Astrocyte (in vitro differentiated cells and primary cell): ENCODE data around the genes RNF17, NUP58, USP12 and GSX1.

DNA sequence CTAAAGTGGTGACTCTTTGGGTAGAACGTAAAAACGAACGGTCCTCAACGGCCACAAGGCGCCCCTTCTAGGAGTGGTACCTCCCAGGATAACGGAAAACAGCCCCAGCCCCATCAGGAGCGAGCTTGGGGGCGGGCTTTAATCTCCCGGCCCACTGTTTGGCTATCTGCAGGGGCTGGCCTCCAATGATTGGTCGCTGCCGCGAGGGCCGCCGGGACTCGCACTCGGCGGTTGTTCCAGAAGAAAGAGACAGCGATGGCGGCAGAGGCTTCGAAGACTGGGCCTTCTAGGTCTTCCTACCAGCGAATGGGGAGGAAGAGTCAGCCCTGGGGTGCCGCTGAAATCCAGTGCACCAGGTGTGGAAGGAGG is at the start of gene RNF17:
RNF17 (plus strand) TSS at position 221 of the 369 bp plus-strand sequence.
- PRO-cap: no peak
- RRBS, 2 experiments: 88 to 95% methylated on average over 5 to 6 of the region's 22 CpGs

DNA sequence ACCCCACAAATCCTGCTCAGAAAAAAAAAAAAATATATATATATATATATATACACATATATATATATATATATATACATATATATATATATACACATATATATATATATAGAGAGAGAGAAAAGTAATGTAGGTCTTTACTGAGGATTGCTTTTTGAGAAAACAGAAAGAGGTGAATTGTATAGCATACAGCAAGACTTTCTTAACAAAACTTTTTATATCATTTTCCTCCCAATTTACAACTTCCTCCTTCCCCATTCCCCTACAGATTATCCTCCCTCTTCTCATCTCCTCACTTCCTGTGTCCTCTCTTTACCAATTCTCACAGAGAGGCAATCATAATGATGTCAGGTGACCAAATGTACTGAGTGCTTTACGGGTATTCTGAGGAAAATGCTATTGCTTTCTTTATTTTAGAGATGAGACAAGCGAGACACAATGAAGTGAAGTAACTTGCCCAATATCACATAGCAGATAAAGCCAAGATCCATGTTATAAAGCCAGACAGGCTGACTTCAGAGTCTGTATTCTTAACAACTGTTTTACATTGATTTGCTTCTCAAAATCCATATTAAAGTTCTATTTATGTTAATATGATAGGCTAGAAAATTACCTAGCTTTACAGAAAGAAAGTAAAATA is 1.7 kb upstream of the MTMR6 start:
- PRO-cap: no peak
- RRBS, 2 experiments: no CpG with 5 or more reads among the region's 2 CpGs

- PRO-cap: no peak
- RRBS, 2 experiments: no CpG with 5 or more reads among the region's 1 CpG
Observed at GRCh38 chr13:25292192-25292761, 5.0 kb upstream of the MTMR6 start.

DNA sequence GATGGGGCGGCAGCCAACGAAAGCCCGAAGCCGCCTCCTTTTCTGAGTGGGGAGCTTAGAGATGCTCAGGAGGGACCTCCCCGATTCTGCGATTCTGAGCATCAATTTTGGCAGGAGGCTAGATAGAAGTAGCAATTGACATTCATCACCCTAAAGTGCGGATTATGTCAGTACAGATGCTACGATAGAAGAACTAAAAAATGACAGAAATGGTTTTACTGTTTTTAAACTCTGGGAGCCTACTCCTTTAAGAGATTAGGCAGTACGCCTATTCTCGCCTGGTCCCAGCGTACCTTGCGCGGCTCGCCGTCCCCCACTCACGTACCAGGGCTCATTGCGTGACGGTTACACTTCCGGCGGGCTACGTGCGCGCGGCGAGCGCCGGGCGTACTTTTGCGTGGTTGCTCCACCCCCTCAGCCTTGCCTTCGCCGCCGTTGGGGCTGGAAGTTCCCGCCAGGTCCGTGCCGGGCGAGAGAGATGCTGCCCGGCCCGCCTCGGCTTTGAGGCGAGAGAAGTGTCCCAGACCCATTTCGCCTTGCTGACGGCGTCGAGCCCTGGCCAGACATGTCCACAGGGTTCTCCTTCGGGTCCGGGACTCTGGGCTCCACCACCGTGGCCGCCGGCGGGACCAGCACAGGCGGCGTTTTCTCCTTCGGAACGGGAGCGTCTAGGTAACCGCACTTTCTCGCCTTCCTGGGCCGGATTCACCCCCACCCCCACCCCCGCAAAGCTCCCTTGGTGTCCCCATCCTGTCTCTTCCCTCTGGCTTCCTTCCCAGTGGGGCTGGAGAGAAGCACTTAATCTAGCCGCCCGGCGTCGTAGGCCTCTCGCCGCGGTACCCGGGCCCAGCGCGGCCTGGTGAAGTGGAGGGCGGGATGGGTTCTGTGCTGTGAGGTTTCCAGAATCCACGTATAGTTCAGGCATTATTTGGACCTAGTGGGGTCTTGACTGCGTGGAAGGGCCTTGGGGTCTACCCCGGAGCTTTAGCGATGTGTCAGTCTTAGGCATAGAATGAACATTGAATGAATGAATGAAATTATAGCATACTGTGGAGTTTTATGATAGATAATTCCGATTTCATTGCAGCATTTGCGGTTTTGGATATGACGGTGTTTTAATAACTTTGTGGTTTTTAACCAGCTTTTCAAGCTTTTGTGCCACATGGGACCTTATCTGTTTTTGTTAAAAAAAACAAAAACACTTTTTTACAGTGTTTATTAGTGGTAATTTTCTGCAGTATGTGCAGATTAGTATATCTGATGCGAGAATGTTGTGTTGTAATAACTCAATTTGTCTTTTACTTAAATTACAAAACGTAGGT is at the start of gene NUP58:
NUP58 (plus strand) TSS at position 417 of the 1,322 bp plus-strand sequence.
- PRO-cap: bidirectional peak, plus-strand start at position 417 of the sequence, minus-strand start at position 253 of the sequence
- RRBS, 2 experiments: 2 to 3% methylated on average over 15 to 24 of the region's 79 CpGs

- PRO-cap: no peak
- RRBS, 2 experiments: no CpG with 5 or more reads among the region's 8 CpGs
Observed at GRCh38 chr13:25312461-25313095, 11.2 kb downstream of the NUP58 start.

DNA sequence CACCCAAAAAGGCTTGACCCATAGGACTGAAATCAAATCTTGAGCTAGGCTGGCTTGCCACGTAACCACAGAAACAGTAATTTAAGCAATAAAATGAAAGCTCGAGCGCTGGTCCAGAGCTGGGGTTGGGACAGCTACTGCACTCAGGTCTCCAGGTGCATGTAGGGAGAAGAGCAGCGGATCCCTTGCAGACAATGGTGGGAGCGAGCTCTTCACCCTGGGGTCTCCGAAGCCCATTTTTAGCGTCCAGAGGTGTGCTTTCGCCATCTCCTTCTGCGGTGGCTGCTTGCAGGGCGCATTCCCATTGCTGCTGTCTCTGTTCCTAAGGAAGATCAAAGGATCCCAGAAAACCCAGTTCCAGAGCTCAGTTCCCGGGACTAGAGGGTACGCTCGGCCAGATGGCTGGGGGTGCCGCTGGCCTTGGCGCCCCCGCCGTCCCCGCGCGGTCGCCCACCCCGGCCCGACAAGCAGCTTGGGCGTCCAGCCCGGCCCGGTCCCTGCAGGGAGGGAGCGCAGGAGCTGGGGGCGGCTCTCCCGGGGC is 96.5 kb downstream of the ATP8A2 start:
- PRO-cap: no peak
- RRBS, 2 experiments: 2 to 3% methylated on average over 15 of the region's 29 CpGs

GRCh38 chr13:25771969-25772352 is 279.9 kb downstream of the SHISA2 start:
- PRO-cap: no peak
- RRBS, 2 experiments: no CpG with 5 or more reads among the region's 8 CpGs

GRCh38 chr13:26680048-26680546 is 80.5 kb downstream of the GPR12 start:
- PRO-cap: no peak
- RRBS, 2 experiments: no CpG with 5 or more reads among the region's 11 CpGs

- PRO-cap: no peak
- RRBS, 2 experiments: no CpG with 5 or more reads among the region's 10 CpGs
Observed at GRCh38 chr13:26956458-26957232, 196.1 kb upstream of the GPR12 start.

DNA sequence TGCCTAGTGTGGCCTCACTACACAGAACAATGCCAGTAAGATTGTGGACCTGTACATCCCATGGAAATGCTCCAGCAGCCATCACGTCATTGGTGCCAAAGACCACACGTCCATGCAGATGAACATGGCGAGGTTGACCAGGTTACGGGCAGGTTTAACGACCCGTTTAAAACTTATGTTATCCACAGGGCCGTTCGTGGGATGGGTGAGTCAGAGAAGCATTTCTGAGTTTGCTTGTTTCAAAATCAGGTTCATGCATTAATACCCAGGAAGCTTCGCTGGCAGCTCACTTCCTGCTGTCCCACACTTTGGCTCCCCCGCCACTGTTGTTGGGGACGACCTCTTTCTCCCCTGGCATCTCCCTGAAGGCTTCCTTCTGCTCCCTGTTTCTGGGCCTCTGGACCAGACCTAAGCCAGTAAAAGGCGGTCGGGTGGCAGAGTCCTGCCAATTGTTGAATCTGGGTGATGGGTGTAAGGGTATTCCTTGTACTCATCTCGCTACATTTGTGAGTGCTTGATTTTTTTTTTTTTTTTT is 194.0 kb downstream of the USP12 start:
- PRO-cap: no peak
- RRBS, 2 experiments: no CpG with 5 or more reads among the region's 14 CpGs

DNA sequence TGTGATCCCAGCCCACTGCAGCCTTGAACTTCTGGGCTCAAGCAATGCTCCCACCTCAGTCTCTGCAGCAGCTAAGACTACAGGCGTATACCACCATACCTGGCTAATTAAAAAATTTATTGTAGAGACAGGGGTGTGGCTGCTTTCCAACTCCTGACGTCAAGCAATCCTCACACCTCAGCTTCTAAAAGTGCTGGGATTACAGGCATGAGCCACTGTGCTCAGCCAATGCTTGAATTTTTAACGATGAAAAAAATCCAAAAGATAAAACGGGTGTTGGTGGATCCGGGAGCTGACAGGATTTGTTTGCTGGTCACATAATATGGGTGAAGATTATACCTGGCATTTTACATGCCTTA is 193.5 kb downstream of the USP12 start:
- PRO-cap: no peak
- RRBS, 2 experiments: no CpG with 5 or more reads among the region's 5 CpGs

- PRO-cap: no peak
- RRBS, 2 experiments: no CpG with 5 or more reads among the region's 9 CpGs
Observed at GRCh38 chr13:27055342-27056013, 116.1 kb downstream of the USP12 start.

DNA sequence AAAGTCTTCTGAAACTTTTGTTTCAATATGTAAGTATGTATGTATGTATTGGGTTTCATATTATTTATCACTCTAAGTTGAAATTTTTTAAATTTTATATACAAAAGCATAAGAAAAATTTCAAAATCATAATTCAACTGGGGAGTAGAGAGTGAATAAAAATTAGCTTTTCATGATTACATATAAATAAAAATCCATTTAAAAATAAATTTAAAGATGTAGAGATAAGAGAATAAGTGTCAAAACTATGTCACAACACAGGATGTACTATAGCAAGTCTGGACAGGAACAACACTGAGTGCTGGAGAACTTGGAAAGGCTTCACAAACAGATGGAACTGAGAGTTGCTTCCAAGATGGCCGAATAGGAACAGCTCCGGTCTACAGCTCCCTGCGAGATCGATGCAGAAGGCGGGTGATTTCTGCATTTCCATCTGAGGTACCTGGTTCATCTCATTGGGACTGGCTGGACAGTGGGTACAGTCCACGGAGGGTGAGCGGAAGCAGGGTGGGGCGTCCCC is 46.4 kb downstream of the USP12 start:
- PRO-cap: no peak
- RRBS, 2 experiments: no CpG with 5 or more reads among the region's 8 CpGs

DNA sequence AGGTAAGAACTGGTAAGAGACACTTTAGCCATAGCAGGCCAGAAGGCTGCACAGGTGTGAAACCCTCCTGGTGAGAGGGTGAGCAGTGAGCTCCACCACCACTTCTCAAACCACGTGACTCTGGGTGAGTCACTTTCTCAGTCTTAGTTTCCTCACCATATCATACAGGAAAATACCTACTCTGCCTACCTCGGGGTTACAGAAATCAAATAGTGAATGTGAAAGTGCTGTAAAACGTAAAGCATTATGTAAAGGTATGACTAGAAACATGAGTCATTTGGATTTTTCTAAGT is 40.5 kb downstream of the USP12 start:
- PRO-cap: no peak
- RRBS, 2 experiments: no CpG with 5 or more reads among the region's 3 CpGs

GRCh38 chr13:27160613-27161148 is 10.9 kb downstream of the USP12 start:
- PRO-cap: no peak
- RRBS, 2 experiments: no CpG with 5 or more reads among the region's 8 CpGs

GRCh38 chr13:27171553-27172581 is at the start of gene USP12:
Gene USP12 (minus strand): TSS chr13:27171811.
- PRO-cap: bidirectional peak, plus-strand start at chr13:27172092, minus-strand start at chr13:27171811
- RRBS, 2 experiments: 2% methylated on average over 42 of the region's 113 CpGs

DNA sequence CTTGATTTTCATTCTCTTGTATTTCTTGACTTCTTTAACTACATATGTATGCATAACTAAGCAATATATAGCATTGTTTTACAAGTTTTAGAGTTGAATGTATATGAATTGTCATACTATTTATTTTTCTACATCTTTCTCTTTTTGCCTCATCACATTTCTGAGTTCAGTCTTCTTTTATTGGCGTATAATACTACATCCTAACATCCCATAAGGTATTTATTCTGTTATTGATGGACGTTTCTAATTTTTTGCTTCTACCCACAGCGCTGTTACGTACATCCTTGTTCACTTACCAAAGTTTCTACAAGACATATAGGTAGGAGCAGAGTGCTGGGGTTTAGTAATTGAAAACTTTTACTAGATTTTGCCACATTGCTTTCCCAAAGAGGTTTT is 707 bp upstream of the RPL21 start:
- PRO-cap: no peak
- RRBS, 2 experiments: no CpG with 5 or more reads among the region's 4 CpGs

- PRO-cap: no peak
- RRBS, 2 experiments: no CpG with 5 or more reads among the region's 11 CpGs
Observed at GRCh38 chr13:27504029-27504793, 53.8 kb upstream of the MTIF3 start.

GRCh38 chr13:27744802-27745371 is 47.4 kb upstream of the GSX1 start:
- PRO-cap: no peak
- RRBS, 2 experiments: 0 to 6% methylated on average over 1 to 2 of the region's 8 CpGs

DNA sequence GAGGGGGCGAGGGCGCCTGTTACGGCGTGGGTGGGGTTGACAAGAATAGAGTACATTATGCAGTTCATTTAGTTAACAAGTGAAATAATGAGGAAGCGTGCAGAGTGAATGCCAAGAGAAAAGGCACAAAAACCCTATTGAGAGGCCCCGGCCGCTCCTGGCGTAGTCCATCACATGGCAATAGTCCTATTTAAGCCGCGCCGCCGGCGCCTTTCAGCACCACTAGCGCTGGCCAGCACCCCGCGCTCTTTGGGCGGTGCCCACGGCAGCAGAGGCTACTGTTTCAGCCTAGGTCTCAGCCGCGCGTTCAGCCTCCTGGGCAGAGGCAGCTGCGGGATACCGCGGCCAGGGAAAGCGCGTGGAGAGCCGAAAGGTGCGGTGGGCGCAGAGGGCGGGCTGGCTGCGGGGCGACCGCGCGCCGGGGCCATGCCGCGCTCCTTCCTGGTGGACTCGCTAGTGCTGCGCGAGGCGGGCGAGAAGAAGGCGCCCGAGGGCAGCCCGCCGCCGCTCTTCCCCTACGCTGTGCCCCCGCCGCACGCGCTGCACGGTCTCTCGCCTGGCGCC is at the start of gene GSX1:
GSX1 (plus strand) TSS at position 219 of the 564 bp plus-strand sequence.
- PRO-cap: no peak
- RRBS, 2 experiments: 3 to 4% methylated on average over 7 of the region's 56 CpGs